ENCODE measurements around the genes ARMT1 and MTRF1L.

DNA sequence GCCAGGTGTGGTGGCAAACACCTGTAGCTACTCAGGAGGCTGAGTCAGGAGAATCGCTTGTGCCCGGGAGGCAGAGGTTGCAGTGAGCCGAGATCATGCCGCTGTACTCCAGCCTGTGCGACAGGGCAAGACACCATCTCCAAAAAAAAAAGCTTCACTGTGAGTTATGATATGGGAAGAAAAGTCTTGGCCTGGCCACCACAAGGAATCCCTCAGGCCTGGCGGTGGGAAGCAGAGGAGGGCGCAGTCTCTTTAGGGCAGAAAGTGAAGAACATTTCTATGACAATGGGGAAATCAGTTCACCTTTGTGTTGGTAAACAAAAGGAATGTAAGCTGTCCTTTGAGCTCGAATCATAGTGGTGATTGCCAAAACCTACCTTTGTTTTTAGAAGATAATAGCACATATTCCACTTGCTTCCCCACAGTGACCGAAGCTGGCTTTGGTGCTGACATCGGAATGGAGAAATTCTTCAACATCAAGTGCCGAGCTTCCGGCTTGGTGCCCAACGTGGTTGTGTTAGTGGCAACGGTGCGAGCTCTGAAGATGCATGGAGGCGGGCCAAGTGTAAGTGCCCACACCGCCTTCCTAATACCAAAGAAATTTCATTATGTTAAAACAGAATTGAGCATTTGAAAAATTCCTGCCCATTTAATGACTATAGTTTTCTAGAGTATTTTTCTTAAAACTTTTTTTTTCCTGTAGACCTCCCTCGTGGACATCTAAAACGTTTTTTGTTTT lies 144.1 kb downstream of the MTHFD1L start:
- PRO-cap = no peak
- RAMPAGE, long total RNA, 2 experiments = no peak in any of the 2 experiments

DNA sequence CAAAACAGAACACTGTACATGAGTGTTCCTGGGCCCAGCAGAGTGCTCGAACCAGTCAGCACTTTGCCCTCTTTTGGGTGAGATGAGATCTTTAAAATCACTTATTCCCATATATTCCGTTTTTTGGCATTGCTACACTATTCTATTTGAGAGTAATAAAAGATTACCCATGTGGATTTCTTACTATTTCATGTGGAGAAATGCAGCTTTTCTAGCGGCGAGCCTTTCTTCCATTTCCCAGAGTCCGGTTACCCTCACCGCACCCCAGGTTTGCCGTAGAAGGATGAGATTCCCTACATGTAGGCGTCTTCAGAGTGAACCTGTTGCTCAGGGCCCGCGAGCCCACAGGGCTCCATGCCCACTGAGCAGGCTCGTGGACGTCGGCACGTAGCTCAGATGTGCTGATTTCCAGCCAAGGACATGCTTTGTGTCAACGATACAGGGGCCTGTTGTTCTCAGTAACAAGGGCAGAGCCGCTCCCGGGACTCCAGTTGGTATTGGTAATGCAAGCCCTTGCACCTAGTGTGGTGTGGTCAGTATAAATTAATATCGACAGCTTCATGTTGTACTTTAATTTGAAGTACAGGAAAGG lies 159.5 kb downstream of the MTHFD1L start:
- PRO-cap = no peak
- RAMPAGE, long total RNA, 2 experiments = no peak in any of the 2 experiments

- PRO-cap = no peak
- RAMPAGE, long total RNA, 2 experiments = no peak in any of the 2 experiments
These were observed 10.6 kb upstream of the AKAP12 start for GRCh38 chr6:151228995-151229802.

- PRO-cap = no peak
- RAMPAGE, long total RNA, 2 experiments = no peak in any of the 2 experiments
These were observed 73.2 kb downstream of the AKAP12 start for GRCh38 chr6:151312765-151313664.

DNA sequence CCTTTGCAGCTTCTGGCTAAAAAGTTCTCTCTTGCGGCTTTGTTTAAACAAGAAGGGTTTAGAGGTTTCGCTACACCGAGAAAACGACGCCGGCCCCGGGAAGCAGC lies 1.6 kb downstream of the ZBTB2 start:
- PRO-cap = no peak
- RAMPAGE, long total RNA, 2 experiments = no peak in any of the 2 experiments

GRCh38 chr6:151389999-151390902 lies 1.1 kb downstream of the ZBTB2 start:
- PRO-cap = bidirectional peak, plus-strand start at chr6:151390673, minus-strand start at chr6:151390172
- RAMPAGE, long total RNA, 2 experiments = no peak in any of the 2 experiments

DNA sequence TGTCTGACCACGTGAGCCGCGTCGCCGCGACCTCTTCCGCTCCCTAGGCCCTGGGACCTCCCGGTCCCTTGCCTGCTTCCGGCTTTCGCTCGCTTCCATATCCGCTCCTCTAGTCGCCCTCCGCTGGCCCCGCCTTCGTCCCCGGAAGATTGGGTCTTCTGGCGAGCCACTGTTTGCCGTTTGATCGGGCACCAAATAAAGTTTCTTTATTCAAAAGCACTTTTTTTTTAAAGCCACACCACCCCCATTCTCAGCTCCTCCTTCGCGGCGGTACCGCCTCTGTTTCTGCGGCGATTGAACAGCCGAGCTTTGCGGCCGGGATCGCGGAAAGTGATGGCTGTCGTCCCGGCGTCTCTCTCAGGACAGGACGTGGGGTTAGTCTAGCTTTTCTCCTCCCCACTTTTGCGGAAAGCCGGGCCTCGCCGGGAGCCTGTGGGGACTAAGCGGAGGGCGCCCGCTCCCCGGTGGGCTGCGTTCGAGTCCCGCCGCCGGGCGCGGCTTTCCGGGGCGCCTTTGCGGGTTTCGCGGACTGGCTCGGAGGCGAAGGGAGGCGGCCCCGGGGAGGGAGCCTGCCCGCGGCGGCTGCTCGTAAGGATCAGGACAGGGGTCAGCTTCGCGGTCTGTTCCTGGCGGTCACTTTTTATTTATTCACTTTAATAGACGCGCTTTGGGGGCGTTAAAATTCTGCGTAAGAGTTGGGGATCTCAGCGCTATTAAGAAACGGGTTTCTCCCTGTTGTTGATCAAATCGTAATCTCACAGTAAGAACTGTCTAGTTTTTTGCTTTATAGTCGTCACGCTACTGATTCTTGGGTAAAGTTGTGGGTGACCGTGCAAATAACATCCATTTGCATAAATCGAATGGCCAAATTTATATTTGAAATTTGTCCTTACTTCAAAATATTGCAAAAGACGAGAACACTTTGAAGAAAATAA lies at the start of gene ARMT1:
ARMT1 (plus strand) TSS at position 254 of the 935 bp plus-strand sequence.
- PRO-cap = bidirectional peak, plus-strand start at position 305 of the sequence, minus-strand start outside the sequence
- RAMPAGE, long total RNA, 2 experiments = start-site peak on the plus strand in 2 of 2 experiments, centred at positions 285 to 295 of the sequence, 150 to 229 reads per replicate

DNA sequence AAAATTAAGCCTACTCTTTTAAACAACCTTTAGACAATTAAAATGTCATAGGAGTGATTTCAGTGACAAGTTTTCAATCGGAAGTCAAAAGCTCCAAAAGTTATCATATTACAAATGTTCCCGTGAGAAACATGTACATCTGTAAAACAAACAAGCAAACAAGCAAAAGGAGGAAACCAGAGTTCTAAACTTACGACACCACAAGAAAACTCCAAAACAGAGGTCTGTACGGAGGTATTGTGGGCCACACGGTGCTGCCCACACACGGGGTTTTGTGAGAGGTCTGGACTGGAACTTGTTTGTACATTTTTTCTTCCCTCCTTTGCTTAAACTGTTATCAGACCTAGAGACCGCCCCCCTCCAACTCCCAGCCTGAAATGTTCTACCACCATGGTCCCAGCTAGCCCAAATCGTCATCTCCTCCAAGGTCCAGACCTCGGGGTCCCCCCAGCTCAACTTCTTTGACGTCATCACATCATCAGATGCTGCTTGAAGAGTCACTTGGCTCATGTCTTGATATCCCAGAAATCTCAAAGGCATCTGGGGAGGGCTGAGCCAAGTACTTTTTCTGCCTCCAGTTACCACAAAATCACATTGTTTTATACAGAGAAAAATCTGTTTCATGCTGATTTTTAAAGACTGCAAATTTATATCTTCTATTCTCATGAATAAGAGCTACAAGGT lies 2.9 kb upstream of the CCDC170 start:
- PRO-cap = no peak
- RAMPAGE, long total RNA, 2 experiments = no peak in any of the 2 experiments

GRCh38 chr6:151616731-151617204 lies 123.0 kb downstream of the CCDC170 start:
- PRO-cap = no peak
- RAMPAGE, long total RNA, 2 experiments = no peak in any of the 2 experiments

- PRO-cap = no peak
- RAMPAGE, long total RNA, 2 experiments = no peak in any of the 2 experiments
These were observed 139.7 kb downstream of the CCDC170 start for GRCh38 chr6:151633548-151633953.

GRCh38 chr6:151804219-151805269 lies 2.9 kb upstream of the ESR1 start:
- PRO-cap = unidirectional peak, plus-strand start at chr6:151805199
- RAMPAGE, long total RNA, 2 experiments = no peak in any of the 2 experiments

- PRO-cap = no peak
- RAMPAGE, long total RNA, 2 experiments = no peak in any of the 2 experiments
These were observed 259.0 kb downstream of the SYNE1 start for GRCh38 chr6:152378047-152378768.

DNA sequence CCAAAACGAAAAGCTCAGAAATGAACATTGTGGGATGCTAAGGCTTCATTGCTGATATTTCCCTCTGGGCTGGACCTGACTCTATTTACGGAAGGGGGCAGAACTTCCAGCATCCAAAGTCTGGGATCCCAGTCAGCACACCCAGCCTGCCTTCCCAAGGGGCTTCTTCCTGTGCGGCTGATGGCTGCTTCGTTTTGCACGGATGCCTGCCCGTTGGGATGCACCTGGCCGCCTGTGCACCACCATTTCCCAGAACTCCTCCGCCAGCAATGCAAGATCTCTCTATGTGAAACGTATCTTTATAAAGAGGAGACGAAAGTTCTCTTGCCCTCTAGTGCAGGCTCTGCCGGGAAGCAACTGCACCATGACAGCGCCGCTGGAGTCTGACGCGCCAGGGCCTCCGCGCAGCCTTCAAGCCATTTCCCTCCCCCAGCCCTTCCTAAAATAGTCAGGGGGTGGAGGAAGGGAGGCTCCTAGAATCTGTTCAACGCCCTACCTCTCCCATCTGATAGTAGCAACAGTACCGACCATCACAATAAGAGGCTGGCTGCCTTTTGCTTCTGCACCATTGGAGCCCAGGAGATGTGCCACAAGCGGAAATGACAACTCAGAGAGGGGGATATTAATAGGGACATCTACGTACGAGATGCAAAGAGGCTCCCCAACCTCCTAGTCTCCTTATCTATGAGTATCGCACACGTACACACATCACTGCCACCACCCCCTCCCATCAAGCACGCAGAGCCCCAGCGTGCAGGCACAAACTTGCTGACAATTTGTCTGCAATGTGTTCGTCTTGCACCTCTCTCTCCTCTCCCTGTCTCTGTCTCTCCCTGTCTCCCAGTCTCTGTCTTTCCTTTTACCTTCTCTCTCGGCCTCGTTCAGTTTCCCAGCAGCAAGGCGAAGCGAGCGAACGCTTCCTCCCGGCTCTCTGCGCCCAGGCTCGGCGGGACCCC lies 1.1 kb downstream of the SYNE1 start:
- PRO-cap = bidirectional peak, plus-strand start at position 504 of the sequence, minus-strand start at position 385 of the sequence; unidirectional peak, plus-strand start at position 884 of the sequence
- RAMPAGE, long total RNA, 2 experiments = no peak in any of the 2 experiments

- PRO-cap = bidirectional peak, plus-strand start at chr6:153002841, minus-strand start at chr6:153002689
- RAMPAGE, long total RNA, 2 experiments = start-site peak on the plus strand in 1 of 2 experiments, at chr6:153002838-153002859 at its widest, 7 reads per replicate; start-site peak on the minus strand in 1 of 2 experiments, at chr6:153002683-153002715 at its widest, 158 reads per replicate
These were observed at the start of gene MTRF1L for GRCh38 chr6:153002567-153003217. Gene MTRF1L, minus strand, starts transcription at chr6:153002709.

GRCh38 chr6:153130334-153130870 lies 680 bp downstream of the RGS17 start:
- PRO-cap = no peak
- RAMPAGE, long total RNA, 2 experiments = no peak in any of the 2 experiments

DNA sequence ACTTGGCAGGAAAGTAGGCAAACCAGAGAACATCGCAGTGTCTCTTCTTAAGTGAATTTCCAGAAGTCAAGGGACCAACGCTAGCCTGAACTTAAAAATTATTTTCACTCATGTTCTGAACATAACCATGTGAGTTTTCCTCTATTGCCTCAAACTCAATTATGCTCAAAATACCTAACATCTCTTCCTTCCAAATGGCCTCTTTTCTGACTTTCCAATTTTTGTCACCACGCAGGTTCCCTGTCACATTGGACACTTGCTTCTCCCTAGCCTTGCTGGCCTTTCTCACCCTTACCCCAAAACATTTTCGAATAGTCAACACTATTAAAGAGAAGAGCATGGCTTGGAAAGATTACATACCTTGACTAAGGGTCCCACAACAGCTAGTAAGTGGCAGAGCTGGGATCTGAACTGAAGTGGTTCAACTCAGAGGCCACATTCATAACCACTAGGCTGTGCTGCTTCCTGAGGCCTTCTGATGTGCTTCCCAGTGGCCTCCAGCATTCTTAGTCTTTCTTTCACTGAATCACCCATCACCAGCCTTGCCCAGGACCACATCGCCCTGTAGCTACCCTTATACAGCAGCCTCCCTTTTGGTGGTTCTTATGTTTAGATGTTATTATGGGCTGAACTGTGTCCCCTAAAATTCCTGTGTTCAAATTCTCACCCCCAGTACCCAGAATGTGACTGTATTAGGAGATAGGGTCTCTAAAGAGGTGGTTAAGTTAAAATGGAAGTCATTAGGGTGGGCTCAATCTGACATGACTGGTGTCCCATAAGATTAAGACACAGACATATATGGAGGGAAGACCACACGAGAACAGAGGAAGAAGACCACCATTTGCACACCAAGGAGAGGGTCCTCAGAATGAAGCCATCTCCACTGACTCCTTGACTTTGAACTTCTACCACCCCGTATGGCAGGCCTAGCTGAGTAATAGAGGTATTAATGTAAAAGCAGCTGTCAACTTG lies 60.6 kb upstream of the IPCEF1 start:
- PRO-cap = no peak
- RAMPAGE, long total RNA, 2 experiments = no peak in any of the 2 experiments

GRCh38 chr6:154509298-154509715 lies 1.2 kb downstream of the CNKSR3 start:
- PRO-cap = no peak
- RAMPAGE, long total RNA, 2 experiments = no peak in any of the 2 experiments

DNA sequence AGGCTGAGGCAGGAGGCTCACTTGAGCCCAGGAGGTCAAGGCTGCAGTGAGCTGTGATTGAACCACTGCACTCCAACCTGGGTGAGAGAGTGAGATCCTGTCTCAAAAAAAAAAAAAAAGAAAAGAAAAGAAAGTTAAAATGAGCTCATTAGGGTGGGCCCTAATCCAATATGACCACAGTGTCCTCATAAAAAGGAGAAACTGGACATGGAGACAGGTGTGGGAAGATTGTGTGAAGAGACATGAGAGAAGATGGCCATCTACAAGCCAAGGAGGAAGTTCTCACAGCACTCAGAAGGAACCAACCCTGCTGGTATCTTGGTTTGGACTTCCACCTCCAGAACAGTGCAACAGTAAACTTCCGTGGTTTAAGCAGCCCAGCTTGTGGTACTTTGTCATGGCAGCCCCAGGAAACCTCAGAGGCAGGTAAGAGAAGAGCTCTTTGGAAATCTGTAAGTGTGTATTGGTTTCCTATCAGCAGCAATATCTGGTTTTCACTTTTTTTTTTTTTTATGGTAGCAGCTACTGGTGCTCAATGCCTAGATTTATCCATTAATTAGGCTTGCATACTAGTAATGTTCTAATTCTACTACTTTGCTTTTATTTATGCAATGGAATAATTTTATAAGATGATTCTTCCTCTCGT lies 16.5 kb upstream of the CNKSR3 start:
- PRO-cap = no peak
- RAMPAGE, long total RNA, 2 experiments = no peak in any of the 2 experiments

GRCh38 chr6:155014517-155015308 lies 19.6 kb downstream of the TIAM2 start:
- PRO-cap = no peak
- RAMPAGE, long total RNA, 2 experiments = no peak in any of the 2 experiments

DNA sequence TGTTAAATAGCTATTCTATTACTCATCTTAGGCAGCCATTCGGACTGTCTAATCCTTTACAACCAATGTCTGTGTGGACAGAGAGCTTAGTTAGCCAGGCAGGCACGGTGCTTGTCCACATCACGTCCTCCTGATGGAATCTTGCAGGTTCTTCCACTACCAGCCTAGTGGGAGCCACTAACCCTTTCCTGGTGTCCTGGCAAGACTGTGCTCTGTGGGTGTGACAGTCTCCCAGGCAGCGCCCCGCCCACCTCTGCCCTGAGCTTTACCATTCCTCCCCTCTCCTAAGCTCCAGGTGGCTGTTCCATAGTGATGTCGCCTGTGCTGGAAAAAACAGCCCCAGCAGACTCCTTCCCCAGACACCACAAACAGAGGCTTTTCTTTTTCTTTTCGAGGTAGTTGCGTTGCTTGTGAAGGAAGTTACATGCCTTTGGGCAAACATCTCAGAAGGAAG lies 78.2 kb upstream of the CLDN20 start:
- PRO-cap = no peak
- RAMPAGE, long total RNA, 2 experiments = no peak in any of the 2 experiments